Metastatic Liver Carcinoma in the Adrenal Gland (tissue), 2 donors: ENCODE measurements around a stretch of chr20.

DNA sequence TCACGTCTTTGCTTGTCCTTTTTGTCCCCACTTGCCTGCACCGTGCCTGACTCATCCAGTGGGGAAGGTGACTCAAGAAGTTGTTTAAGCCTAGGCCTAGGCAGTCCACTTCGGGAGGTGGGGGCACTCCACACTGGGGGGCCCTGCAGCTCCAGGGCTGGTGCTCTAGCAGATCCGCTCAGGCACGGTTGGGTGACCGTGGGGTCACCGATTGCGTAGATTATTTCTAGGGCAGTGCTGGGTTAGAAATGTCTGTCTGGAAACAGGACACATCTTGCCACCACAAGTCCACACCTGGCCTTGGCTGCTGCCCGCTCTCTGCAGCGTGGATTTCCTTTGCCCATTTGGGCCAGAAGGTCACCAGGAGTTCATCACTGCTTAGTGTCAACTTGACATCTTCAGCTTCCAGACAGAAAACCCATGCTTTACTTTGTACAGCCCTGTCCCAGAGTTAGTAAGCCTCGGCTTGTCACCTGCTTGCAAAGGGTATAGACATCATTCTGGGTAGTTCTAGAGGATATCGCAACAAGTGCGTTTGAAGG lies 13.6 kb upstream of the C20orf144 start:
- PRO-cap, 2 experiments, result no peak in any of the 2 experiments

DNA sequence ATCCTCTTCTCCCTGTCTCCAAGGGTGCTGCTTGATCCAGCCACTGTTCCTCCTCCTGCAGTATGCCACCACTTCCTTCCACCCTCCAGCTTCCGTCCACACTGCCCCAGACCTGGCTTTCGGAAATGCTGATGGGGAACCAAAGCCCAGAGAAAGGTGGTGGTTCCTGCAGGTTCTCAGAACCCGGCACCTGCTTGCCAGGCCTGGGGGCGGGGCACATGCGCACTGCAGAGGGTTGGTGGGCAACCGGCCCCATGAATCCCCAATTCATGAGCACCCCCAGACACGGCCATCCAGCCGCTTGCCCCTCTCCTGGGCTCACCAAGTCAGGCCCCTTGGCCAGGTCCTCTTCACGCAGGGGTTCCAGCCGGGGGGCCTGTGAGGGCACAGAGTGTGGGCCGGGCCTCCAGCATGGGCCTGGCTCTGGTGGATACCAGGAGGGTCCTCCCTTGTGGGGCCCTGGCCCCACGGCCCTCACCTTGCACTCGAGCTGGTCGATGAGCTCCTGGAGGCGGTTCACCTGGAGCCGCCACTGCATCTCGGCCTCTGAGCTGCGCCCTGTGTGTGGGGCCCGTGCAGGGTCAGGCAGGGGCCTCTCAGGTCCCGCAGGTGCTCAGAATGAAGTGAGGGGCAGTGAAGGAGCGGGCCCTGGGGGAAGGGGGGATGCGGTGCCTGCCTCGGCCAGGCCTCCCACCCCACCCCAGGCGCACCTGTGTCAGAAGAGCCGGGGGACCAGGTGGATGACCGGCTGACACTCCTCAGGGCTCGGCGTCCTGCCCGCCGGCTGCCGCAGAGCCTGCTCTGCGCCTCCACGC lies 2.7 kb upstream of the C20orf144 start:
- PRO-cap, 2 experiments, result no peak in any of the 2 experiments

- PRO-cap, 2 experiments, result no peak in any of the 2 experiments
These were observed 2.4 kb downstream of the ACTL10 start for GRCh38 chr20:33669005-33669767.

DNA sequence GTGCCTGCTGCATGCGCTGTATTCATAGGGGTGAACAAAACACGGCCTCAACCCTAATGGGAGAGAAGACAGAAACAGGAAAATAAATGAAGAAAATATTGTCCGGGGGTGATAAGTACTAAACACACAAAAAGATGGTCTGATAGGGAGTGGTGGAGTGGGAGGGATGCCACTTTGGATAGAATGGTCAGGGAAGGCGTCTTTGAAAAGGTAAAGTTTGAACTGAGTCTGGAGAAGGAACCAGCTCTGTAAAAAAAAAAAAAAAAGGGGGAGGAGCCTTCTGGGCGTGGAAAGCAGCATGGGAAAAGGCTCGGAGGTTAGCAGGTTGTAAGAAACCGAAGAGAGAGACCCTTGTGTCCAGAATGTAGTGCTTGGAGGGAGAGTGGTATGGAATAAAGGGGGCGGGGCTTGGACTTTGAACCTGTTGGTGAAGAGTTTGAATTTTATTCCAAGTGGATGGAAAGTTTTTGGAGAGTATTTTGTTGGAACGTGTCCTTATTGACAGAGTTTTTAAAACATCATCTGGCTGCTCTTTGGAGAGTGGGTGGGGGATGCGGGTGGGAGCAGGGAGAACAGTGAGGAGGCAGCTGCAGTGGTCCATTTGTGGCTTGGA lies 1.9 kb downstream of the CHMP4B start:
- PRO-cap, 2 experiments, result no peak in any of the 2 experiments

- PRO-cap, 2 experiments, result no peak in any of the 2 experiments
These were observed 46.4 kb downstream of the CHMP4B start for GRCh38 chr20:33857591-33857958.

- PRO-cap, 2 experiments, result no peak in any of the 2 experiments
These were observed 84.0 kb upstream of the RALY start for GRCh38 chr20:33909596-33910128.

- PRO-cap, 2 experiments, result no peak in any of the 2 experiments
These were observed 1.6 kb downstream of the RALY start for GRCh38 chr20:33995060-33995910.

- PRO-cap, 2 experiments, result no peak in any of the 2 experiments
These were observed 43.5 kb downstream of the RALY start for GRCh38 chr20:34036975-34037831.

DNA sequence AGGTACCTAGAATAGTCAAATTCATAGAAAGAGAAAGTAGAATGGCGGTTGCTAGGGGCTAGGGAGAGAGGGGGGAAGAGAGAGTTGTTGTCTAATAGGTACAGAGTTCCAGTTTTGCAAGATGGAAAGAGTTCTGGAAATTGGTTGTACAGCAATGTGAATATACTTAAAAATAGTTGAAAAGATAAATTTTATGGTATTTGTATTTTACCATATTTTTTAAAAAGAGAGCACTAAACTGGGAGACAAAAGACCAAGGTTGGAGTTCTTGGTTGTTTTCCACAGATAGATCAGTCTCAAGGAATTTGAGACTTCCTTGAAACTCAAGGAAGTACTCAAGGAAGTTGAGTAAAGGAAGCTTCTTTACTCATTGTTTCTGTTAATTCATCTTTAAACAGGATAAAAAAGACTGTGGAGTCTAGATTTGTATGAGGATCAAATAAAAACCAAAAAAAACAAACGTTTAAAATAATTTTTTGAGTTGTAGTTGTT lies 9.6 kb upstream of the EIF2S2 start:
- PRO-cap, 2 experiments, result no peak in any of the 2 experiments

DNA sequence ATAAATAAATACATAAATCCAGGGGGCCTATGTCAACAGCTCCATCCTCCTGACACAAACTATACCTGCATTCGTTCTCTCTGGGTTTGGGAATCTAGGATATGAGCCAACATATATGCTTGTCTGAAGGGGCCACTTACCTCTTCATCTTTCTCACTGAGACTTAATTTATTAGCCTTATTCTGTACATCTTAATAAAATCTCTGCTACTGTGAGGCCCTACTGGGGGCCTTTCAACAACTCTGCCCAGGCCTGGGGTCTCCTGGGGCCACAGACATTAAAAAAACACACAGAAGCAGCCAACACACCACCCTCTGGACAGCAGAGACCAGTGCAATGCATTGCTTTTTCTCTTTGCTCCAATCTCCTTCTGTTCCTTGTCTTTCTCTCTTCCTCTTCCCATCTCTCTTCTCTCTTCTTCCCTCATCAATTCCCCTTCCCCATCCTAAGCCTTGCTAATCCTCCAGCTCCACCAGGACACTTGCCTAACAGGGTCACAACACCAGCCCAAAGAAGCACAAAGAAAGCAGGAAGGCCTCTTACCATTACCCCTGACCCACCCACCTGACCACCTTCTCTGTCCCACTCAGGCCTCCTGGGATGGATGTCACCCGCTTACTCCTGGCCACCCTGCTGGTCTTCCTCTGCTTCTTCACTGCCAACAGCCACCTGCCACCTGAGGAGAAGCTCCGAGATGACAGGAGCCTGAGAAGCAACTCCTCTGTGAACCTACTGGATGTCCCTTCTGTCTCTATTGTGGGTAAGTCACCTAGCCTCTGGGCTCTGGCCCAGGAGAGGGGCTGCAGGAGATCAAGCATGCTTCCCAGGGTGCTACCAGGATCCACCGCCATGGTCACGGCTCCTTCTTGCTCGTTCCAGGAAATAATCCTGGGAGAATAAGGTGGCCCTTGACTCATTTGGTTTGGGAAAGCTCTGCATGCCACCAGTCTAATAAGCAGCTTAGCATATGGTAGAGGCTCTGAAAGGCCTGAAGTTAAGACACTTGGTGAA lies 18.9 kb downstream of the ASIP start:
- PRO-cap, 2 experiments, result no peak in any of the 2 experiments

DNA sequence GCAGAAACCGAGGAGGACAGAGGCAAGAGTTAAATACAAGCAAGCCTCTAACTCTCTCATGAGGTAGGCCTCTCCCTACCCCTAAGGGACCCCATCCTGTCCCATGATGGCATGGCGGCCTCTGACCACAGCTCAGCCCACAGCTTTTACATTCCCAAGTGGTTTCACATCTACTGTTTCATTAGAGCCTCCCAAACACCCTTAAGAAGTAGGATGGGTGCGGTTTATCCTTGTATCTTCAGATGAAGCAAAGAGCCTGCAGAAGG lies 20.5 kb downstream of the AHCY start:
- PRO-cap, 2 experiments, result no peak in any of the 2 experiments

DNA sequence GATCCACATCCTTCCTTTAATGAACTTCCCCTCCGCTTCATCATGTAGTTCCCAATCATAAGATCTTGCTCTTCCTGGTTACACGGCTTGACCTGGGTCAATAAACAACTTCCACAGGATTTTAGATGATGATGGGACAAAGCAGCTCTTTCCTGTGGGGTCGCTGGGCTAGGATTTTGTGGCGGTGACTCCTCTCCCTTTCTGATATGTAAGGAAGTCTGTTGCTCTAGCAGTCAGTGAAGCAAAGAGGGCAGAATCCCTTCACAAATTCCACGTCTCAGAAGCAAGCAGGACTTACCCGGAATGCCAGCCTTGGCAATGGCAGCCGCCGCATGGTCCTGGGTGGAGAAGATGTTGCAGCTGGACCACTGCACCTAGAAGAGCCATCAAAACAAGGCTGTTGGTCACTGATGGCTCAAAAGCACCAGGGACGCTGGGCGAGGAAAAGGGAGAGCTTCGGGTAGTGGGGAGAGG lies 9.3 kb downstream of the AHCY start:
- PRO-cap, 2 experiments, result no peak in any of the 2 experiments

- PRO-cap, 2 experiments, result no peak in any of the 2 experiments
These were observed 68.3 kb downstream of the ITCH start for GRCh38 chr20:34431340-34431735.

GRCh38 chr20:34553466-34554074 lies 4.9 kb upstream of the MAP1LC3A start:
- PRO-cap, 2 experiments, result peak in 1 of 2 experiments; most common minus-strand start chr20:34553620 (in 1)

GRCh38 chr20:34559299-34559599 lies 731 bp downstream of the MAP1LC3A start:
- PRO-cap, 2 experiments, result no peak in any of the 2 experiments

DNA sequence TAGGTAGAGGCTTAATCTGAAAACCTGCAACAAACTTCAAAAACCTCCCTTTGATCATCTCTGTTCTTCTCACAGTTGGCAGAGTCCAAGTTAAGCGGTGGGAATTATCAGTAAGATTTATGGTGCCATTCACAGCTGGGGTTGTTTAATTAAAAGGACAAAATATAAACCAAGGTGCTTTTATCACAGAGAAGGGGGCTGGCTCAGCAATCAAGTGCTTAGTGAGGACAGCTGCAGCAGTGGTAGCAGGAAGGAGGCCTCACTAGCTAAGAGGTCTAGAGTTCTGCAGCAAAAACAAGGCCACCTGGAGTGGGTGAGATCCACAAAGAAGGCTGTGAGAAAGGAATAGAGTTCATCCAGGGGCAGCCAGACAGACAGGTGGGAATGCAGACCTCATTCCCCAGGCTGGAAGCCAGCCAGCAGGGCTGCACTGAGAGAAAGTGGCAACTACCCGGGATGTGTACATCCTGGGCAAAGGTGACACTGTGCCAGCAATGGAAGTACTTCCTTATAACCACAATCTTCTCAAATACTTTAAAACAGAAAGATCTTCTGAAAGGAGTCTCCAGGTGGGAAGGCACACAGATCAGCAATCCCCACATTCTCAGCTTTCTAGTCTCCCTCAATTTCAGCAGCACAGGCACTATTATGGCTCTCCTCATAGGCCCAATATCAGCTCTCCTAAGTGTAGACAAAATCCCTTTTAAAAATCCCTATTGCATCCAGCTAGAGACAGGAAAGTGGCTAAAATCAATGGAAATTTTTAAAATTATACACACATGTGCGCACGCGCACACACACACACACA lies 37.0 kb downstream of the PIGU start:
- PRO-cap, 2 experiments, result no peak in any of the 2 experiments

- PRO-cap, 2 experiments, result no peak in any of the 2 experiments
These were observed 8.4 kb downstream of the TP53INP2 start for GRCh38 chr20:34712219-34713174.

- PRO-cap, 2 experiments, result no peak in any of the 2 experiments
These were observed 20.4 kb downstream of the NCOA6 start for GRCh38 chr20:34804913-34805530.

DNA sequence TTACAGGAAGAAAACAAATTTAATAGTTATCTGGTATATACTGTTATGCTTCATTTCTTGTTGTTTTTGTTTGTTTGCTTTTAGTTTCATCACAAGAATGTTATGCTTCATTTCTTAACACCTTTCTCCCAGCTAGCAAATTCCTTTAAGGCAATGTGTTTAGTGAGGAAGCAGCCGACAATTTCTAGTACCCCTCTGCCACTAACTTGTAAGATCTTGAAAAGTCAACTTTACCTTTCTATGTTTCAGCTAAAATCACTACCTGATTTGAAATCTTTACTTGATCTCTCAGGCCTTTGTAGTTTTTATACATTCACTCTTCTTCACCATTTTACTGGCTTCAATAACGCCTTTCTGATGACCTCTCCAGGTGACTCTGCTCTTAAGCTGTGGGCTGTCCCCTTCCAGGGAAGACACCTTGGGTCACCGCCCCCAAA lies 1.3 kb downstream of the NCOA6 start:
- PRO-cap, 2 experiments, result no peak in any of the 2 experiments

DNA sequence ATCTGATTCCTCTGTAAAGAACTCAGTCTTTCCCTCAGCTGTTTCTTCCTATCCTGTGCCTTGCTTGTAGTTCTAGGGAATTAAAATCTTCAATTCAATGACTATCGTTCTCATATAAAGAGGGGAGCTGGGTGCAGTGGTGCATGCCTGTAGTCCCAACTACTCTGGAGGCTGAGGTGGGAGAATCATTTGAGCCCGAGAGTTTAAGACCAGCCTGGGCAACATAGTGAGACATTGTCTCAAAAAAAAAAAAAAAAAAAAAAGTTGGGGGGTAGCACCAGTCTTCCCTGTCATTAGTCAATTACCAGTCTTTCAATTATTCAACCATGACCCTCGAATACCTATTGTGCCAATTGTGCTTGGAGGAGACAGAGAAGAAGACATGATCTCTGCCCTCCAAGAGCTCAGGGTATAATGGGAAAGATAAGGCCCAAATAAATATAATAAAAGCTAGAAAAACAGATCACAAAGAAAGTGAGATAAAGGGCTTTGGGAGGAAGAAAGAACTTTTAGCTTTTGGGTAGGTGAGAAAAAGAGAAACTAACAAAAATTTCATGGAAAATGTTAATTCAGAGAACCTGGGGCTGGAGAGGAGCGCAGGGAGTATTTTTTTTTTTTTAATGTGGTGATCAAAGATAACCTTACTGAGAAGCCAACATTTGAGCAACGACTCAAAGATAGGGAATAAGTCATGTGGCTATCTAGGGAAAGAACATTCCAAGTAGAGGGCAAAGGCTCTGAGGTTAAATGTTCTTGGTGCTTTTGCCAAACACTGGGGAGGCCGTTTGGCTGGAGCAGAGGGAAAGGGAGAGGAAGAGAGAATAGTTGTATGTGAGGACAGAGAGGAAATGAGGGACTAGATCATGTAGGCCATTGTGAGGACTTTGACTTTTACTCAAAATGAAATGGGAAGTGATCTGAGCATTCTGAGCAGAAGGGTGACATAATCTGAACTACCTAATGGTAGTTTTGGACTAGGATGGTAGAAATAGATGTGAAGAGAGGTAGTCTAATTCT lies 27.5 kb downstream of the ACSS2 start:
- PRO-cap, 2 experiments, result no peak in any of the 2 experiments